Prostate gland (tissue), 2 donors: ENCODE measurements around the genes CEP131 and ACTG1.

DNA sequence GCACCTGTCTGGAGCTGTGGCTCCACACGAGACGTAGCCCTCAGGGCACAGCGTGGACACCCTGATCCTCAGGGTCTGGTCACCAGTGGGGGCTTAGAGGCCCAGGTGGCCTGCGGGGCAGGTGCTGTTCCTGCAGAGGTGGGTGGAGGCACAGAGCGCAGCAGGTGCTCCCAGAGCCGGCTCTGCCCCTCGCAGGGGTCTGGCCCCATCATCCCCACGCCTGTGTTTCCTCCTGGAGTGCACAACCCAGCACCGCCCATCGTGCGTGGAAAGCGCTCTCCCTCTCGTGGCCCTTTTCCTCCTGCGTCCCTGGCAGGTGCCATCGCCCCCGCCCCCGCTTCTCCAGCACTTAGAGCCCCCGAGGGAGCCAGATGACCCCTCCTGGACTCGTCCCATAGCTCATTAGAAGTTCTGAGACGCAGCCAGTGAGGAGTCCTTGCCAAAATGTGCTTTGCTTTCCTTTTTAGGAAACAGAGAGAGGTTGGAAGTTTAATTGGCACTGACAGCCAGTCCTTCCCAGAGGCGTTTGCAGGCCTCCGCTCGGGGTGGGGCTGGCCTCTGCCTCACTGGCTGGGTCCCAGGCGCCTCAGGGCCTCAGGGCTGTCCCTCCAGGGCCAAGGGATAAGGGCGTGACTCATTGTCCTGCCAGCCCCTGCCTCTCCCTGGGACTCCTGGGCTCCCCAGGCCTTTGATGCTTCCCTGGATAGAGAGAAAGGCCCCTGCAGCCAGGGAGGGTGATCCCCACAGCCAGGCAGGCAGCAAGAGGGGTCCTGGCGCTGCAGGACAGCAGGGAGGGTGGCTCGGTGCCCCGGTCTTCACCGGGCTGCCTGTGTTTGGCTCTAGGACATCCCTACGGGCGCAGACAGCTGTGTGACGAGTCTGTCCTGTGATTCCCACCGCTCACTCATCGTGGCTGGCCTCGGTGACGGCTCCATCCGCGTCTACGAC lies 32.1 kb upstream of the CHMP6 start:
- PRO-cap: no peak
- RAMPAGE, long total RNA, 2 experiments: no peak in any of the 2 experiments

GRCh38 chr17:81035773-81036257 lies 864 bp downstream of the BAIAP2 start:
- PRO-cap: no peak
- RAMPAGE, long total RNA, 2 experiments: no peak in any of the 2 experiments

- PRO-cap: no peak
- RAMPAGE, long total RNA, 2 experiments: start-site peak on the plus strand in 1 of 2 experiments, at chr17:81058849-81058937 at its widest, 22 reads per replicate
These were observed 24.1 kb downstream of the BAIAP2 start for GRCh38 chr17:81058887-81059627.

- PRO-cap: bidirectional peak, plus-strand start at chr17:81066318, minus-strand start at chr17:81066322
- RAMPAGE, long total RNA, 2 experiments: no peak in any of the 2 experiments
These were observed 31.1 kb downstream of the BAIAP2 start for GRCh38 chr17:81065889-81066637.

DNA sequence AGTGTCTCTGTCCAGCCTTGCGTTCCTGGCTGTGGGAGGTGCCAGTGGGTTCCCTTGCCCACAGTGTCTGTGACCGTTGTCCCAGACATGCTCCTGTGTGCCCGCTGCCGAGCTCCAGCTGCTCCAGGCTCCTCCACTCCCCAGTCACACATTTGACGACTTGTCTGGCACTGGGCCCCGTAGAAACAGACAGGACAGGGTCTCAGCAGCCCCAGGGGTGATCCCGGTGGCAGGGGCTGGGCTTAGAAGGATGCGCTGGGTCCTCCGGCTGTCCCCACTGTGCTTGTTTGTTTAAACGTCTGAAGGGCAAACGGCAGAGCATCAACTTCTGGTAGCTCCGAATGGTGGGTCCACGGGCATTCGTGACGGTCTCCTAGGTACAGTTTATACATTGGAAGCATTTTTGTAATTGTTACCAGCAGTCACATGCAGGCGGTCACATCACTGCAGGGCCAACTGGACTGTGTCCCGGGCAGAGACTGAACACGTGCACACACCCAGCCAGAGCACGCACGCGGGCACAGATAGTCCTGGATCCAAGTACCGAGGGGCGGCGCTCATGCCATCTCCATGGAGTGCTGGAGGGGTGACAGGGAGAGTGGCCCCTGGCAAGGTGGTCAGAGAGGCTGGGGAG lies 34.0 kb downstream of the BAIAP2 start:
- PRO-cap: unidirectional peak, plus-strand start at position 527 of the sequence
- RAMPAGE, long total RNA, 2 experiments: no peak in any of the 2 experiments

DNA sequence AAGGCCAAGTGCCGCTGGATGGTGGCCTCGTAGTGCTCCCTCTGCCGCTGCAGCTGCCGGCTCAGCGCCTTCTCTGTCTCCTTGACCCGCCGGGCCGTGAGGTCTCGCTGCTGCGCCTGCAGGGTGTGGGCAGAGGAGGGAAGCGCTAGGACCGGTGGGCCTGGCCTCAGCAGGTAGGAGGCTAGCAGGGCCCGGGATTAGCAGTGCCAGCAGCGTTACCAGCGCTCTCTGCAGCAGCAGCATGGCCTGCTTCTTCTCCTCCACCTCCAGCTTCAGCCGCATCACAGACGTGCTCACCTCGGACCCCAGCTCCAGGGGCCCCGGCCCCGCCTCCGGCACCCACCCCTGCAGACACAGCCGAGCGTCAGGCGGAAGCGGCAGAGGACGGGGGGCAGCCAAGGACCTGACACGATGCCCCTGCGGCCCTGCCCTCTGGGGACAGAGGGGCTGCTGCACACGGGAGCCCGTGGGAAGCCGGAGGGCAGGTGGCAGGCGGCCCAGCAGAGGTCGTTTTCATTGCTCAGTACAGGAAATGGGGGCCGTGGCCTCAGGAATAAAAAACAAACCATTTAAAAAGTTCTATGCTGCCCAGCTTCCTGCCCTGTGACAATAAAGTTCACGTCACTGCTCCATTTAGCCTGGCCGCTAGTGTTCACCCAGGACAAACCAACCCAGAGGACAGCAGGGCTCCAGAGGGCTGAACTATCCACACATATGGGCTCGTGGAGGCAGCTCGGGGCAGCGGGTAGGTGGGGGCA lies 25.9 kb downstream of the CEP131 start:
- PRO-cap: unidirectional peak, plus-strand start at position 664 of the sequence
- RAMPAGE, long total RNA, 2 experiments: no peak in any of the 2 experiments

DNA sequence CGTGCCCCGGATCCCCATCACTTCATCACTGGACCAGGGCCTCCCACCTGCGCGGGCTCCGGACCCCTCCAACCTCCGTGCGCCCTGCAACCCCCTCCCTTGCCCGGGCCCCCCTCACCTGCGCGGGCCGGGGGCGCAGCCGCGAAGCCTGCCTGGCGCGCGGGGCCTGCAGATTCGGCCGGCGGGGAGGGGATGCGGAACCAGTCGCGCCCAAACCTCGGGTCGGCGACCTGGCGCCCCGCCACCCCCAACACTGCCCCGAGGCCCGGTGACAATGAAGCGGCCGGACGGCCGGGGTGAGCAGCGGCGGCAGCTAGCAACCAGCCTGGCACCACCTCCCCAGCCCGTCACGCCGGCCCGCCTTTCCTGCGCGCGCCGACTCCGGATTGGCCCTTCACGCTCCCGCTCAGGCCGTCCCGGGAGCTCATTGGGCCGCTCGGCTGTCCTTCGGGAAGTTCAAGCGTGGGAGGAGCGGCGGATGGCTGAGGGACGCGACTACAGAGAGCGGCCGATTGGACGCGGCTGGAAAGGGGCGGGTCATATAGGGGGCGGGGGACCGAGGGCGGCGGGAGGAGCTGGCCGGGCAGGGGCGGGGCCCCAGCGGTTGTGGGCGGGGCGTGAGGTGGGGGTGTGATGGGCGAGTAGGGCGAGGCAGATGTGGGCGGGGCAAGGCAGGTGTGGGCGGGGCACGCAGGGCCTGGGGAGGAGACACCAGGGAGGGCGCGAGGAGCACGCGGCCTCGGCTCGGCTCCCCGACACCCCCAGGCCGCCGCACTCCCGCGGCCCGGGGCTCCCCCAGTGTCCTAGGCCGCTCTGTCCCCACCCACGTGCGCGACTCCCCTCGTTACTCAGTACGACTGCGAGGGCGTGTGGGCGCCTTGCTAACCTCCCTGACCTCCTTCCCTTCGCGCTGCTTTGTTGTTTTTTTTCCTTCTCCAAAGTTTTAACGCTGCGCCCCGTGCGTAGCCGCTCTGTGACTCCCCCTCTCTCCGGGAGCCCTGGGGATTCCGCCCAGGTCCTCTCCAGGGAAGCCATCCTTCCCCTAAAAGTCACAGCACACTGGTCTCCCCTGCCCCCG lies at the start of gene CEP131:
CEP131 (minus strand) TSS at position 315 of the 1,078 bp plus-strand sequence.
- PRO-cap: unidirectional peak, minus-strand start at position 315 of the sequence; bidirectional peak, plus-strand start at position 704 of the sequence, minus-strand start at position 359 of the sequence
- RAMPAGE, long total RNA, 2 experiments: no peak in any of the 2 experiments

DNA sequence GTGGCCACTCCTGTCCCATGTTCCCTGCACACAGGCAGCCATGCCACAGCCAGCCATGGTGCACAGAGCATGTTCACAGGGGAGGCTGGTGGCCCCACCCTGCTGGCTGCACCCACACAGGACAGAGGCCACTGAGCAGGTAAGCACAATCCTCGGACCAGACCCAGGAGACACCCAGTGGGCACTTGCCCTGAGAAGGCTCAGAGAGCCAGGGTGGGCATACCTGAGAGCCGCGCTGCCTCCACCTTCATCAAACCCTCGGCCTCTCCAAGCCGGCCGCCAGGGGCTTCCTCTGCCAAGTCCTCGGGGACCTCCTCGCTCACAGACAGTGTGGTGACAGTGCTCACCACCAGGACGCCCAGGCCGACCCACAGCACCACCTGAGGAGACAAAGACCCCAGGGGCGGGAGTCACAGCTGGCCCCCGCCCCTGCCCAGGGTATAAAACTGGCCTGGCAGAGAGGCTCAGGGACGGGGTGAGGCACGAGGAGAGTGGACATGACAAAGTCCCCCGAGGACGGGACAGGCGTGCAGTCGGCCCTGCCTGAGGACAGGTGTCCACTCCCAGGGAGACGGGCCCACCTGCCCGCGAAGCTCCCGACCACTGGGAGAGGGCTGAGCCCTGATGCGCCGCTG lies 21.0 kb downstream of the NDUFAF8 start:
- PRO-cap: no peak
- RAMPAGE, long total RNA, 2 experiments: start-site peak on the minus strand in 1 of 2 experiments, centred at positions 248 to 337 of the sequence, 19 to 22 reads per replicate

DNA sequence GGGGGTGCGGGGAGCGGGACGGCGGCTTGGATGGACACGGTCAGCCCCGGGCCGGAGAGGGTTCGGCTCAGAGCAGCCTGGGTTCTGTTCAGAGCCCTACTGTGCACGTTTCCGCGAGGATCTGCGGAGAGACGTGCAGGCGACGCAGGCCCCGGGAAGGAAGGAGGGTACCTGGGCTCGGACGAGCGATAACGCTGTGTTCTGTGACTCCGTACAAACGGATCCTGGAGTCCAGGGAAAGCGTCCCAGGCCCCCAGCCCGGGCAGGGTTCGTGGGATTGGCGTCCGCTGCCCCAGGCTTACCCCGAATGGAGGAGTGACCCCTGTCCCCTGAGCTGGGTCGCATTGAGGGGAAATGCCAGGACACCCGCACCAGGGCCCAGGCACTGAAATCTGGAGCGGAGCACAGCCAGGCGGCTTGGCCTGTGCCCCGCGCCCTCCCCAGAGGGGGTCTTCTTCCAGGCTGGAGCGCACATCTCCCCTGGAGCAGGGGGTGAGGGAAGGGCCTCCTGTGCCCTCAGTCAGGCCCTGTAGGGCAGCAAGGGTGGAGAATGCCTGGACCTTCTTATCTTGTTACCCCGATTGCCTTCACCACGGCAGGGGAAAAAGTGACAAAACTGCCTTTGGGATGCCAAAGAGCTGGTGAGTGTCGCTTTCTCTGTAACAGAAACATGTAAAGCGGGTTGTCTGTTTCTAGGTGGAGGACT lies 48.5 kb upstream of the BAHCC1 start:
- PRO-cap: no peak
- RAMPAGE, long total RNA, 2 experiments: no peak in any of the 2 experiments

GRCh38 chr17:81348666-81349279 lies 46.5 kb upstream of the BAHCC1 start:
- PRO-cap: unidirectional peak, minus-strand start at chr17:81348827; unidirectional peak, minus-strand start at chr17:81348861; unidirectional peak, minus-strand start at chr17:81348893
- RAMPAGE, long total RNA, 2 experiments: no peak in any of the 2 experiments

DNA sequence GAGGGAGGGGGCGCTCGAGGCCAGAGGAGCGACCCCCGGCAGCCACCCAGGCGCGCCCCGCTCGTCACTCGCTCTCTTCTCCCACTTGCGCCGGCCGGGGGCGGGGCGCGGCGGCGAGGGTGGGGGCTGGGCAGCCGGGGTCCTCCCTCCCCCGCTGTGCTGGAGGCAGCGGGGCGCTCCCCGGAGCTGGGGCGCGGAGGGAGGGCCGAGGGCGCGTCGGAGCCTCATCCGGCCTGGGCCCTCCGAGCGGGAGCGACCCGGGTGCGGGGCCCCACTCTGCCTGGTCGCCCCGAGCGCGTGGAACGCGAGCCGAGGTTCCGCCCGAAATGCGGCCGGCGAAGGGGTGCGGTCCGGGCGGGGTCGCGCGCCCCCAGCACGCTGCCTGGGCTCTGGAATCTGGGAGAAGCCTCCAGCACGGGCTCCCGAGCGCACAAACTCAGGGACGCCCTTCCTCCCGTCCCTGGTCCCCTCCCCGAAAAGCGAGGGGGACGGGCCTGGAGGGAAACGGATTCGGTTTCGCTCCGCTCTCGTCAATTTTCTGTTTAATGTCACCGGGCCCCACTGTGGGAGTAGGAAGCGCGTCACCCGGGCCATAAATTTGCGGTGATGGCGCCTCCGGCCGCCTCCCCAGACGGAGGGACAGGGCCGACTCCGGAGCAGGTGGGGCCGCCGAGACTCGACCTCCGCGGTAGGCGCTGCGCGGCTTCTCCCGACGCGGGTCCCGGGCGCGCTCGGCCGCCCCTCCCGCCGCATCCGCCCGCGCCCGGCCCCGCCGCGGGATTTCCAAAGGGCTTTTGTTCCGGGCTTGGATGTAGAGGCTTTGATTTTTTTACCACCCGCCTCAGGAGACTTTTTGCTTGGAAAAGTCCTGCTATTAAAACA lies 8.2 kb upstream of the BAHCC1 start:
- PRO-cap: bidirectional peak, plus-strand start at position 133 of the sequence, minus-strand start at position 81 of the sequence; bidirectional peak, plus-strand start at position 595 of the sequence, minus-strand start at position 438 of the sequence; unidirectional peak, minus-strand start at position 768 of the sequence
- RAMPAGE, long total RNA, 2 experiments: no peak in any of the 2 experiments

DNA sequence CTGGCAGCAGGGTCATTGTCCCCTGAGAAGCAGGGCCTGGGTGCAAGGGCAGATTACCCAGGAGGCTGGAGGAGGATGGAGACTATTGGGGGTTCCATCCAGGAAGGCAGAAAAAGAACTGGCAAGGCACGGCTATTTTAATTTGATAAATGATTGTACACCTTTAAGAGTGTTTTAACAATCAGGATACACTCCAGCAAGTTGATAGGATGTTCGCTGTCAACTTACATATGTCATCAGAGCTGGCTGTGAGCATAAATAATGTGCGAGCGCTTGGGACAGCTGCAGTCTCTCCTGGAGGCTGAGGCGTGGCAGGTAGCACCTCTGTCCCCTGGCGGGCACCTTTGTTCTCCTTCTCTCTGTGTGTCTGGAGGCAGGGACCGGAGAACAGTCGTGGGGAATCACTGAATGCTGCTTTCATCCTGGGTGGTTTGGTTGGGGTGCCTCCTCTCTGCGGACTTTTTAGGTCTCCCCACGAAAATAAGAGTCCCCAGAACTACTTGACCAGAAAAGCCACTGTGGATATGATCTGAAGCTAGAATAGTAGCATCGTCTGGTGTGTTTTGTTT lies 9.3 kb downstream of the BAHCC1 start:
- PRO-cap: no peak
- RAMPAGE, long total RNA, 2 experiments: no peak in any of the 2 experiments

GRCh38 chr17:81422550-81423234 lies 27.4 kb downstream of the BAHCC1 start:
- PRO-cap: no peak
- RAMPAGE, long total RNA, 2 experiments: no peak in any of the 2 experiments

DNA sequence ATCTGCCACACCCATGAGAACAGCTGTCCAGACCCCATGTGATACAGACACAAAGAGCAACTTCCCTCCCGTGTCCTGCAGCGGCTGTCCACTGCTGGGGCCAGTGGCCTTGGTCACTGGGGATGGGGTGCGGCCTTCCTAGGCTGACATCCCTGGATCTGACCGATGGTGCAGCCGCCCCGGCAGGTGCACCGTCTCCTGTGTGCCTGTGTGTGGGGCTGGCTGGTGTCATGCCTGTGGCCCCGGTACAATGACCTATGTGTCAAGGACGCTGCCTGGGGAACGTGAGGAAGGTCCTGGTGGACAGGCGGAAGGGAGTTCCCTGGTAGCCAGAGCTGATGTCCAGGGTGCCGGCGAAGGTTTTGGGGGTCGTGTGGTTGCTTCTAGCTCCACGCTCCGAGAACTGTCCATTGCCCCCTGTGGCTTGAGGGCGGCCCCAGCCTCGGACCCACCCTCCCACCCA lies 36.9 kb downstream of the BAHCC1 start:
- PRO-cap: no peak
- RAMPAGE, long total RNA, 2 experiments: no peak in any of the 2 experiments

- PRO-cap: no peak
- RAMPAGE, long total RNA, 2 experiments: no peak in any of the 2 experiments
These were observed 41.2 kb downstream of the BAHCC1 start for GRCh38 chr17:81436266-81436971.

- PRO-cap: bidirectional peak, plus-strand start at chr17:81512631, minus-strand start at chr17:81512494; bidirectional peak, plus-strand start at chr17:81513011, minus-strand start at chr17:81512802
- RAMPAGE, long total RNA, 2 experiments: start-site peak on the minus strand in 2 of 2 experiments, at chr17:81512776-81512802 at its widest, 4,877 to 36,792 reads per replicate
These were observed at the start of gene ACTG1 for GRCh38 chr17:81512403-81512973. Gene ACTG1, minus strand, starts transcription at chr17:81512799.

DNA sequence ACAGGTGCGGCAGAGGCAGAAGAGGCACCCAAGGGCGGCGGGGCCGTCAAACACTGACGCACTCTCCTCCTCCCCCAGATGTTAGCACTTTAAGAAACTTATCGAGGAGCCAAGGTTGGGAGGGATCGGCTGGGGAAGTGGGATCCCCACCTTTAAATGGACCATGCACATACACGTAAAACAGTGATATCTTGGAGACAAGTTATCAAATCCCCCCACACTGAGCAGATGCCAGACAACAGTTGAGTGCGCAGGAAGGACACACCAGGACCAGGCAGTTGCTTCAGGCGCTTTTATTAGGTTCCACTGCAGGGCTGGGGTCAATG lies 4.4 kb upstream of the FAAP100 start:
- PRO-cap: no peak
- RAMPAGE, long total RNA, 2 experiments: no peak in any of the 2 experiments

- PRO-cap: no peak
- RAMPAGE, long total RNA, 2 experiments: no peak in any of the 2 experiments
These were observed 31.6 kb upstream of the FAAP100 start for GRCh38 chr17:81583622-81584373.

DNA sequence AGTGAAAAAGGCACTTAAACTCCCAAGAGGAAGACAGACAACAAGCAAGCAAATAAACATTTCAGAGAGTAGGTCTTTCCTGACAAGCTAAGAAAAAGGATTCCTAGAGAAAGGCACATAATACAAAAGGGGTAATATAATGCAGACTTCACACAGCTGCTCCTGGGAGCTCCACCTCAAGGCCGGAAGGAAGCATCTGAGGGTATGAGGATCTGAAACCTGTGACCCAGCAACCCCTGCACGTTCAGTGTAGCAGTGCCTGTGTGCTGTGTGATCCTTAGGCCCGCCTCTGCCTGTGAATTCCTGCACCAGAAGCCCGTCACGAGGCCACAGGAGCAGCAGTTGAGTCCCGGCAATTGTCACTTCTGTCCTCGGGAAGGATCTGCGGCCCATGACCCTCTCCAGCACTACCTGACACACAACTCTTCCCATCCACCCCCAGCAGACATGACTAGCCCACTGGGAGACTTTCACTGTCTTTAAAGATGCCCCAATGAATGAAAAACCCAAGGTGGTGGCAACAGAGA lies 38.5 kb downstream of the NPLOC4 start:
- PRO-cap: no peak
- RAMPAGE, long total RNA, 2 experiments: no peak in any of the 2 experiments

GRCh38 chr17:81647598-81648523 lies 8.5 kb downstream of the PDE6G start:
- PRO-cap: no peak
- RAMPAGE, long total RNA, 2 experiments: no peak in any of the 2 experiments